ENCODE measurements around a stretch of chr17.

DNA sequence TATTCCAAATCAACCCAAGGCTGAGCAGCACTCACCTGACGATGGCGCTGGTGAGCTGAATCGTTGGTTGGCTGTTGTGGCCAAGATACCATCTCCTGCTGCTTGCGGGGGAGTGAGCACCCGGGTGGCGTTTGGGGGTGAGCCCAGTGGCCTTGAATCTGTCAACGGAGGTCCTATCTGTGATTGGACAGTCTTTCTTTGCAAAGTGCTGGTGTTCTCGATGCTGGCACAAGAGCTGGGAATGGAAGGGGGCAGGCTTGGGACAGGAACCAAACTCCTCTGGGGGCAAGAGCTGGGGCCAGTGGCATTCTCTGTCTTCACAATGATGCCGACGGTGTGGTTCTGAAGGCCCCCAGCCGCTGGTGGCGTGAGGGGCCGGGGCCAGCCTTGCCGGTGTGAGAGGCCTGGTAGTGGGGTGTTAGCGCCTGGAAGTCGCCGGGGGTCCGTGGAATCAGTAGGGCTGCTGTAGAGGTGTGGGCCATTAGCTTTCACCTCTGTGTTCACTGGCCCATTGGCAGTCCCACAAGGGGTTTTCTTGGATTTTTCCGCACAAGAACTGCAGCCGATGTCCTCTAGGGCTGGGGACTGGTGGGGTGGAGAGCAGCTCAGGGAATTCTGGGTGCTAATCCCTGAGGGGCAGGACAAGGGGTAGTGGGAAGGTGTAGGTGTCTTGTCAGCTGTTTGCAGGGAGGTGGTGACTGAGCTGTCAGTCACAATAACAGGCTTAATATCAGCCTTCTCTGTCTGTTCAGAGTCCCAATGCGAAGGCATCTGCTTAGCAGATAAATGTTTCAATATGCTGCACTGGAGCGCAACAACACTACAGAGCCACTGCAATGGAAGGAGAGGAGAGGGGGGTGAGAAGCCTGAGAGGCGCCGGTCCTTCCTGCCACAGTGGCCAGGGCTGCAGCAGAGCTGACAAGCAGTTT, 9.8 kb upstream of the DHRS13 start:
- PRO-cap, result no peak

- PRO-cap, result no peak
Observed at GRCh38 chr17:28934812-28935567, 16.3 kb downstream of the PHF12 start.

- PRO-cap, result no peak
Observed at GRCh38 chr17:28981928-28982763, 23.7 kb downstream of the SEZ6 start.

- PRO-cap, result no peak
Observed at GRCh38 chr17:29099505-29100112, 56.7 kb downstream of the PIPOX start.

DNA sequence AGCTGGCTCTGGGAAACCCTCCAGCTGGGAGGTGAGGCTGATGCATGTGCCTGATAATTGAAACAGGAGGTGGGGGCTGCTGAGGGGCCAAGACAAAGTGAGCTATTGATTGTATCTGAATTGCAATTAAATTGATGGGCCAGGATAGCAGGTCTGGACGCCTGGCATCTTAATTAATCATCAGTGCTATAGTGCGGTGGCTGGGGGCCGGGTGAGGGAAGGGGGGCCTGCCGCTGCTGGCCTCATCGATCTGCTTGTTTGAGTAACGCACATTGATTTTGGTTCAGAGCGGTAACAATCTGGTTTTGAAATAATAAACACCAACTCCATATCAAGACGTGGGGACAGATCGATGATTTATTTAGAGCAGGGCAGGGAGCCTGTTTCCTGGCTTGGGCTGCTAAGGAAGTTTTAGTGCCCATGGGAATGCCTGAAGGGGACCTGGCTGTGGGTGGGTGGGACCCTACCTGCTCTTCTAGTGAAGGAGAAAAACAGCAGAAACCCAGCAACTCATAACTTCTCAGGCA, 65.7 kb downstream of the PIPOX start:
- PRO-cap, result no peak

DNA sequence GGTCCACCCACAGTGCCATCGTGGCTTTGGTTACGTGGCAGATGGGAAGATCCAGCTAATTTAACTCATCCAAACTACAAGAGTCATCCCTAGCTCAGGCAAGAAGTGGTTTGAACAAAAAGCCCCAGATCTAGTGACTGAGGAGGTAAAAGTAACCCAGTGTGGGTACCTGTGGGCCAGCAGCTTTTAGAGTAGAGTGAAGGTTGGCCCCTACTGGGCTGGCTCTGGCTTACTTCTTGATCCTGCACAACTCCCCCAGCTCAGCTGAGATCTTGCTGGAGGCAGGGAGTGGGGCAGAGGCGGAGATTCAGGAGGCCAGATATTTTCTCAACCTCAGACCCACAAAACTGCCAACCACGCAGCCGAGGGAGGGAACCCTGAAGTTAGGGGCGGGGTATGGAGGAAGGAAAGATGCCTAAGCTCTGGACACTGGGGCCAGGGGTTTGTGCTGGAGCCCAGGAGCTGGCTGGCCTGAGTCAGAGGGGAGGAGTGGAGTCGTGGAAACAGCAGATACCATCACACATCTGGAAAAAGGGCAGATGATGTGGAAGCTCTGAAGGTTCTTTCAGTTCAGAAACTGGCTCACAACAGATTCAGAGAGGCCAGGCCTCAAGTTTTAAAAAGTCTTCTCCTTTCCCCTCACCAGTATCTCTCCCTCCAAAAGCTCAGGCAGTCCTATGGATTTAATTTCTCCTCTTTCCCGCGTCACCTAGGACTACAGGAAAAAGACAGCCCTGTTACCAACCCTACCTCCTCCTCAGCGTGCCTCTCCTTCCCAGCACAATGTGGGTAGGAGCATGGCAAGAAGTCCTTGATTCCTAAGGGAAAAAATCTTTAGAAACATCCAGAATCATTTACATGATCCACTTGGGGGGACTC, 48.2 kb downstream of the MYO18A start:
- PRO-cap, result no peak

DNA sequence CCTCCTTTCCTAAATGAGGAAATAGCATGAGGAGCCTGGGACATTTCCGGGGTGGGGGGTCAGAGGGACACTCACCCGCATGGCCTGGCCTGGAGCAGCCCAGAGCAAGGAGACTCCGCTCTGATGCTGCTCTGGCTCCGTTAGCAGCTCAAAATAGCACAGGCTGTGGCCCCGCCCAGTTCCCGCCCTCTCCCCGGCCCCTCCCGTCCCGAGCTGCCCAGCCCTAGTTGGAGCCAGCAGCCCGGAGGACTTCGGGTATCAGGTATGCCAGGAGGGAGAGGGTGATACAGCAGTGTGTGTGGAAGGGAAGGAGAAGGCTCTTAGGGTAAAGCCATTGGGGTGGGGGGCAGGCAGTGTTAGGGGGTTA, 40.0 kb downstream of the MYO18A start:
- PRO-cap, result no peak

GRCh38 chr17:29170124-29170704, 10.0 kb downstream of the MYO18A start:
- PRO-cap, result no peak

DNA sequence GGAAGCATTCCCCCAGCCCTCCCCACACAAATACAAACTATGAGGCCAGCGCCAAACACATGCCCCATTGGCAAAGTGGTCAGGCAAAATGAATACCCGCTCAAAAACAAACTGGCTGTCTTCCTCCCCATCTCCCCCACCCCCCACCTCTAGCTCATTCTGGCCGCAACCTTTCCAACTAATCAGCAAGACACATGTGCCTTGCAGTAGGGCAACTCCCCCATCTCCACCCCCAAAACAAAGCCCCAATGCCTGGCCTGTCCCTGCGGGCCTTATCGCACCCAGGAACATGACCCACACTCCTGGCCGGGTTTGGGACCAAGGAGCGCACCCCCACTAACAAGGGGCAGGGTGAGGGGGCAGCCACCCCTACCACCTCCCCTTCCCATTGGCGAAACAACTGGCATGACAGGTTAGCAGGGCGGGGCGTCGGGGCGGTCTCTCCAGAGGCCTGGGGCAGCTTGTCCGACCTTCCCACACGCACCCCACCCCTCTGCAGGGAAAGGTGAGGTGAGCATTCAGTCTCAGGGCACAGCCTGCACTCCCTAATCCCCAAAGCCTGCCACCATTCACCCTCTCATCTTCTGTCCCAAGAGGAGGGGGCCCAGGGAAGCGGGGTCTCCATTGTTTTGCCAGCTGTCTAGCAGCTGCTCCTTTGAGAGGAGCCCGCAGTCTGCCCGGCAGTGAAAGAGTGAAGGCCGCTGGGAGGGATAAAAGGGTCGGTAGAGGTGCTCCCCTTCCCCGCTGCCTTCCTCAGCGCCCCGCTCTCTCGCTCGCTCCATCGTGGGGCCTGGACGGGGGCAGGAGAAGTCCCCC, 860 bp downstream of the MYO18A start:
- PRO-cap, result no peak

DNA sequence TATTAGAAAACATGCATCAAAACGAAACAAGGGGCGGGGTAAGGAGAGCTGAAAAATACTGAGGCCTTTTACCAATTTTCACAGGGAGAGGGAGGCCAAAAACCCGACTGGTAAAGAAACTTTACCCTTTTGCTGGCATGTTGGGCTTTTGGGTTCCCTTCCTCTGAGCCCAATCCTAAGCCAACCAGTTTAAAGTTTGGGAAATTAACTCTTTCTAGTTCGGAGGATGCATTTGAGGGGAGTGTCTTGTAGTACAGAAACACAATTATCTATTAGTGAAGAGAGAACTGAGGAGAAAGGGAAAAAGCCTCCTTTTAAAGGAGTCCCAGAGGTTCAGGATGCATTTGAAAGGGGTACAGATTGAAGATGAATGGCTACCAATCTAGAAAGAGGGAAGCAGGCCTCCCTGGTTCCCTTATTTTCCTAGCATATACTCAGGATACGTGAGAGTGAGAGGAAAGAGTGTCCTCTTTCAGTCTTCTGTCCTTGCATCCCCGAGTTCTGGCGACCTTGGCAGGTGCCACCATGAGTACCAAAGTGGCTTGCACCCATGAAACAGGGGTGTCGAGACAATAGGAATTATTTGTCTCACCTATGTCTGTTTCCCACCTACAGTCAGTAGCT, 44.0 kb downstream of the TAOK1 start:
- PRO-cap, result unidirectional peak, plus-strand start at position 281 of the sequence

- PRO-cap, result no peak
Observed at GRCh38 chr17:29650362-29651147, 27.8 kb upstream of the CORO6 start.

DNA sequence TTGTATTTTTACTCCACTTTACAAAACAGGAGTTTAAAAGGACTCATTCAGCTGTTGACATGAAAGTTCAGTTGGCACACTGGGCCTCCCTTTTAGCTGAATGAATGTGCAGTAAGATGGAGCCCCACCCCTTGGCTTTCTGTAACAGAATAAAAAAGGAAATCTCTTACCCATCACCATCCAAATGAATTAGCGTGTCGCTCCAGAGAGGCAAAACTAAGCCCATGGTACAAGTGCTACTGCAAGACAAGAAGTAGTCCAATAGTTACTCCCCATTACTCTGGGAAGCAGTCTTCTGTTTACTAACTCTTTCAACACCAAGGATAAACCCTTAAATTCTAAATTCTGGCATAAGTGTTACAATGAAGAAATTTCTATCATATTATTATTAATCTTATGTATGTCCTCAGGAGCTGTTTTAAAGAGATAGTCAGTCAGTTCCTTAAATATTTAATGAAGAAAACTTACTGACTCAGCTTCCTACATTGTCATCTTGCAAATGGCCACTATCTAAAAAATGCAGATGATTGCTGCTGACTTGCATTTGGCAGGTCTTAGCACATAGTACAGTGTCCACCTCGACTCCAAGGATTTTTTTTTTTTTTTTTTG, 54.9 kb upstream of the CORO6 start:
- PRO-cap, result no peak

DNA sequence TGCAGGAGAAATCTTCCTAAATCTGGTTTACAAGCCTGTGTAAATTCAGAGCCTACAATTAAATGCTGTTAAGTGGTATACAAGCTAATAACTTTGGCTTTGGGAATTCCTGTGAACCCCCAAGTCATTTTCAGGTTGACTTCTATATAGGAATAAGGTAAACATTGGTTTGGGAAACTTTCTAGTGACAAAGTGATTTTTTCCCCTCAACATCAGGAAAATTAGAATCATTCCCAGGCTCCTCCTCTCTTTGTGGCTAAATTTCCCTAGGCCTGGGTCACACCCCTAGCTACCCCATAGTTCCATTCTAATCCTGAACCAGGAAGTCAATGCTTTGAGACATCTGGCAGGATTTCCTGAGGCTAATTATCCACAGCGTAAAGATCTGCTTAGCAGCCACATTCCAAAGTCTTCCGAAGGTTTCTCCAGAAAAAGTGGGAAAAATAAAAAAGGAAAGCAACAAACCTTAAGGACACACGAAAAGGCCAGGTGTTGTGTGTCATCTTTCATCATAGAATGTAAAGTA, 60.2 kb upstream of the CORO6 start:
- PRO-cap, result no peak

DNA sequence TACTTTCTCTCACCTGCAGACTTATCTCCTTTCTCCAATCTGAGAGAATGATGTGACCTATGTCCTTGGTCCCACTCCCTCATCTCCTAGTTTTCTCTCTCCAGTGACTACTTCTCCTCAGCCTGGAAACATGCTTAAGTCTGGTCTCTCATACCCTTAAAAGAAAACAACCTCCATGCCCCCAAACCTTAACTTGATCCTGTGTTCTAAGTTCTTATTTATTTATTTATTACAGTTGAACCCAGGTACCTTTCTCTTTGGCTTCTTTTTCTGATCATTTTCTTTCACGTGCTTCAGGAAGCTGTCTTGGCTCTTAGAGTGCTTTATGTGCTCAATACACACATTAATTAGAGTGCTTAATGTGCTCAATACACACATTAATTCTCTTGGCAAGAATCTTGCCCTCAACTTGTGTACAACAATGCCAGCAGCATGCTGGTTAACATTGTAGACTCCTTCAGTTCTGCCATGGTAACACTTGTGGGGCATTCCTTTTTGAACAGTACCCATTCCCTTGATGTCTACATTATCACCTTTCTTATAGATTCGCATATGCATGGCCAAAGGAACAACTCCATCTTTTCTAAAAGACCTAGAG, 93.4 kb upstream of the CORO6 start:
- PRO-cap, result no peak

- PRO-cap, result no peak
Observed at GRCh38 chr17:29830081-29830659, 99.9 kb downstream of the SSH2 start.

DNA sequence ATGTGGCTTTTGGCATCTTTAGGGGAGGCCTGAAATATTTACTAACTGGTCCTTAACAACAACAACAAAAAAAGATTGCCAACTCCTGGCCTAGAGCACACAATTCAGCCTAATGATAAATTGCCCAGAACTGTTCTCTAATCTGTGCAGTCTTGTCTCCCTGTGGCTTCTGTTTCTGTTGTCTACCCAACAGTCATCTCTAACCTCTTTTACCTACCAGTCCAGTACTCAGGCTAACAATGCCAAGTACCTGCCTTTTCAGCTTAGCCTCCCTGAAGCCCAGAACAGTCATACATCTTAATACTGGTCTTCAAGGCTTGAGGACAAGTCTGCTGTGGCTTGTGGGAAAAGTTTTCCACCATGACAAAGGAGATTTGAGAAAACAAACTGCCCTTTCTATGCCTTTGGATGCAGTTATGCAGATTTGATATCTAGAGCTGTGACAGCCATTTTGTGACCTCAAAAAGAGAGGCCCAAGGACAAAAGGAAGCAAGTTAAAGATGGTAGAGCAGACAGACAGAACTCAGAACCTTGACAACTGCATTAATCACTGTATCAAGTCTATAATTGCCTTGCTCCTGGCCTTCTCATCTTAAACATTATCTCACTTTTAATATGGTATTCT, 66.8 kb downstream of the SSH2 start:
- PRO-cap, result no peak

DNA sequence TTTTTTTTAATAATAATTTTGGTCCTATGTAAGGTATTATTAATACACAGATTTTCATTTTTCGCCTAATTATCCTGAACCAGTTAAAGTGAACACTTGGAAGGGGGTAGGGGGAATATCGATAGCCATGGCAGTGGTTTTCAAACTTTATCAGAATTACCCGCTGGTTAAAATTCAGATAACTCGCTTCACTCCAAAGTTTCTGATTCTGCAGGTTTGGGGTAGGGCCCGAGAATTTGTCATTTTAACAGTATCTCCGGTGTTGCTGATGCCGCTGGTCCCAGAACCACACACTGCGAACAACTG, 355 bp upstream of the NSRP1 start:
- PRO-cap, result no peak

DNA sequence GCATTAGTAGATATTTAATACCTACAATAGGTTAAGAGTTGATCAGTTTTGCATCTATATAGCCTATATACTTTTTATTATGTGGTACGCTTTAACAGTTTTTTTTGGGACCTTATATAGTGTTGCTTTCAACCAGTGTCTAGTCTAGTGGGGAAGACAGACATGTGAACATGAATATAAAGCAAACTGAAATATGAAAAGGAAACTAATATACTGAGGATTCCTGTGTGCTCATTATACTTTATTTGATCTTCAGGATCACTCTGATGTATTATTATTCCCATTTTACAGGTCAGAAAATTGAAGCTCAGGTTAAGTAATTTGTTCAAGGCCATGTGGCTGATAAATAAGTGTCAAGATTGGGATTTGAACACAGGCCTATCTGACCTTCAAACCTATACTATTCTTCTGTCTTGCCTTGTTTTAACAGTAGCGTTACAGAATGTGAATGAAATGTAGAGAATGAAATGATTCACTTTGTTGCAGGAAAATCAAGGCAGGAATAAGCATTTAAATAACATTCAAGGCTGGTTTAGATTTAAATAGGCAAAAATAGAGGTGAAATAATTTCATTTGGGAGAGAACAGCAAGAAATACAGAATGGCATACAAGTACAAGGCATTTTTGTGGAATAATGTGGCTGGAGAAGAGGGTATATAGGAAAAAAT, 4.0 kb downstream of the NSRP1 start:
- PRO-cap, result no peak

- PRO-cap, result no peak
Observed at GRCh38 chr17:30178926-30179673, 56.4 kb downstream of the SLC6A4 start.

- PRO-cap, result no peak
Observed at GRCh38 chr17:30233652-30234086, 1.8 kb downstream of the SLC6A4 start.

Measured in type B pancreatic cell (in vitro differentiated cells).